Foreskin keratinocyte (primary cell): ENCODE measurements around a stretch of chr2.

DNA sequence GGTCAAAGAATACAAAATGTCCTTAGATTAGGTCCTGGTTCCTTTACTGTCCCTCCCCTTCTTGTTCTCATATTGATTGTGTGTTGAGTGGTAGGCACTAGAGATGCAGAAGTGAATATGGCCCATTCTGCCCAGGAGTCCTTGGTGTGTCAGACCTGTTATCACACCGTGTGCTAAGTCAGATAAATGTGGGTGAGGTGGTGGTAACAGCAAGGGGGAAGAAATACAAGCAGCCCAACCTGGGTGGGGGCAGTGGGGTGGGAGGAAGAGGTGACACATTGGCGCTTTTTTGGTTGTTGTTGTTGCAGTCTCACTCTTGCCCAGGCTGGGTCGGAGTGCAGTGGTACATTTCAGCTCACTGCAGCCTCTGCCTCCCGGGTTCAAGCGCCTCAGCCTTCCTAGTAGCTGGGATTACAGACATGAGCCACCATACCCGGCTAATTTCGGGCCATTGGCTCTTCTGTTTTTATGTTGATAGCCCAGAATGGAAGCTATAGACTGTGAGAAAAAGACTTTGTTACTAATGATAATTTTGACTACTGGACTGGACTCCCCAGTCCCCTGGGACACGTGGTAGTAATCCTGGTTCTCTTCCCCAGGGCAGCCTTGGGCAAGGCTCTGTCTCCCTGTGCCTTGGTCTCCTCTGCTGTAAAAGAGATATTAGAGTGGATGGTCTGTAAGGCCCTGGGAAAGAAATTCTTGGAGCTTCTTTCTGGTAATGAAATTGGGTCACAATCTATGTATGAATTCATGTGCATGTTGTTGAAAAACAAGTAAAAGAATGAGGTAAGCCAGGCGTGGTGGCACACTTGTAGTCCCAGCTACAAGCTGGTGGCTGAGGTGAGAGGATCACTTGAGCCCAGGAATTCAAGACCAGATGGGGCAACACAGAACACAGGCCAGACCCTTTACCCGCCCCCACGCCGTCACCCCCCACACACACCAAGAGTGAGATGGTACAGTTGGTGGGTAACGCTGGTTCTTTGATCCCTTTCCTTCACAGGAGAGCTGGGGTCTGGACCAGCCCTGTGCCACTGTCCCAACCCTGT is 13.1 kb downstream of the B3GNT2 start:
- RAMPAGE, total RNA = no peak

DNA sequence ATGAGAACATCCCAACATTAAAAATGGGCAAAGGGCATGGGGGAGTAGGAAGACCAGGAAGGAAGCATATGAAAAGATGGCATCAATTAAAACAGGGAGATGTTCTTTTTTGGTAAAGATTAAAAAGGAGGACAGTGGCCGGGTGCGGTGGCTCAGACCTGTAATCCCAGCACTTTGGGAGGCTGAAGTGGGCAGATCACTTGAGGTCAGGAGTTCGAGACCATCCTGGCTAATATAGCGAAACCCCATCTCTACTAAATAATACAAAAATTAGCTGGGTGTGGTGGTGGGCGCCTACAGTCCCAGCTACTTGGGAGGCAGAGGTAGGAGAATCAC is 14.4 kb downstream of the B3GNT2 start:
- RAMPAGE, total RNA = no peak

GRCh38 chr2:62213633-62214627 is 18.0 kb downstream of the B3GNT2 start:
- RAMPAGE, total RNA = no peak

- RAMPAGE, total RNA = no peak
These were observed 99.6 kb downstream of the TMEM17 start for GRCh38 chr2:62406358-62406800.

DNA sequence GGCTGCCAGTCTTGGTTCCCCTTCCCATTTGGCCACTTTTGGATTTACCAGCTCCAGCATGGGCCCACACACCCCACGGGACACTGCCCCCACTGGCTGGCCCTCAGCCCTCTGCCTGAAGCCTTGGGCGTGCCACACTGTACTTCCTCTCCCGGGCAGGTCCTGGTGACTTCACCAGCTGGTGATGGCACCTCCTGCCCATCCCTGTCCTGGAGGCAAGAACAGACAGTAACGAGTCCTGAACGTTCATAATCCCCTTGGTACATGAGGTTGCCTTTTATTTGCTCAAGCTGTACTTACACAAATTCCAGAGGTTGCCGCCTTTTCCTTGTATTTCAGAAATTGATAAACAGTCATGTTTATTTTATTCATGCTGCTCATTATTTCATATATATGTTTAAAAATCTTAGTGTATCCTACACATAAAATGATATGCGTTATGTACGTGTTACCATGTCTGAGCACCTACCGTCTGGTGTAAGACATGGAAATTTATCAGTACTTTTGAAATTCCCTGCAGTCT is 81.0 kb downstream of the TMEM17 start:
- RAMPAGE, total RNA = no peak

DNA sequence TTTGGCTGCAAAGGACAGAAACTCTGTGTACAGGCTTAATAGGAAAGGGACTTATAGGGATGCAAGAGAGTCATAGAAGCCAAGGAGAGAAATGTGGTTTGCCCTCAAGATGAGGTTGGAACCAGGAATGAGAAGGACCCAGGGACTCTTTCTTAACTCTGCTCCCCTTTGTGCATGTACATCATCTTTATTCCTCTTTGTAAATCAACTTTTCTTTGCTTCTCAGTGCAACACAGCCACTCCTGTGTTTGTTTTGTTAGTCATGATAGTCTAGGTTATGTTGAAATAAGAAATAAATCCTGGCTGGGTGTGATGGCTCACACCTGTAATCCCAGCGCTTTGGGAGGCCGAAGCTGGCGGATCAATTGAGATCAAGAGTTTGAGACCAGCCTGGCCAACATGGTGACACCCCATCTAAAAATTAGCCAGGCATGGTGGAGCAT is 72.8 kb upstream of the TMEM17 start:
- RAMPAGE, total RNA = no peak

DNA sequence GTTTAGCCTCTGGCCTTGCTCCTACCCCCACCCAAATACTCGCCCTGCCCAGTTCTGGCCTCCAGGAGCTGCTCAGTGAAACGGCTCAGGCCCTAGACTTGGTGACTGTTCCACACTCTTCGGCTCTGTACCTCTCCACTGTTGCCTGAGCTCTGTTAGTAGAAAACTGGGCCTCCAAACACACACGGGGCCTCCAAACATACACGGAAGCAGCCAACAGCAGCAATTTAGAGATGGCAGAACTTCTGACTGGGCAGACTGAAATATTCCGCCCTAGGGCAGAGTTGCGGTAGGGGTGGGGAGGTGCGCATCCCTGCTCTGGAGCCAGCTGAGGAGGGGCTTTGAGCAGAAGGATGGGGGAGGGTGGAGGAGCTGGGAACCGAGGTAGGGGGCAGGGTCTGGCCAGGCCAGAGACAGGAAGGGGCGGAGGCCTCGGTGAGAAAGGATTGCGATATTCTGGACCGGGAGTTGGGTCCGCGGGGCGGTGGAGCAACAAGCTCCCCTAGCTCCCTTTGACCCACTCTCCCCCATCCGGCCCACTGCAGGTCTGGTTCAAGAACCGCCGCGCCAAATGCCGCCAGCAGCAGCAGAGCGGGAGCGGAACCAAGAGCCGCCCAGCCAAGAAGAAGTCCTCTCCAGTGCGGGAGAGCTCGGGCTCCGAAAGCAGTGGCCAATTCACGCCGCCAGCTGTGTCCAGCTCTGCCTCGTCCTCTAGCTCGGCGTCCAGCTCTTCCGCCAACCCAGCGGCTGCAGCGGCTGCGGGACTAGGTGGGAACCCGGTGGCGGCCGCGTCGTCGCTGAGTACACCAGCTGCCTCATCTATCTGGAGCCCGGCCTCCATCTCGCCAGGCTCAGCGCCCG is 4.6 kb downstream of the OTX1 start:
- RAMPAGE, total RNA = no peak

DNA sequence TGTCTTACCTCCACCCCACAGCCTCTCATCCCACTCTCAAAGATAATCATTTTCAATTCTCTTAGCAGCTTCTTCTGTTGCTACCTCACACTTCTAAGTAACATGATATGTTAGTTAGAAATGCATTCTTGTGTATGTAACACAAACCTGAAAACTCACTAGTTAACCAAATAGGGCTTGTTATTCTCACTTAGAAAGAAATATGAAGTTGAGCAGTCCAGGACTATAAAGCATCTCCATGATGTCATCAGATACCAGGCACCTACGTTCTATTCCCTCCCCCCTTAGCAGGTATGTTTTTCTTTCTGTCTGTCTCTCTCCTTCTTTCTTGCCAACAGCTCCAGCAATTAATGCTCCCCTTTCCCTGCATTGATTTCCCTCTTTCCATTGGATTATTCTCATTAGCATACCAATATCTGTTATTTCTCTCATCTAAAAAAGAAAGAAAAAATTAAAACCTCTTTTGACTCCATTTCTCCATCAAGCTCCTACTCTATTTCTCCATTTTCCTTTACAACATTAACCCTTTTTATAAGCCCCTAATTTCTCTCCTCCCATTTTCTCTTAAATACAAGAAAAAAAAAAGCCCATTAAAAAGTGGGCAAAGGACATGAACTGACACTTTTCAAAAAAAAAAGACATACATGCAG is 119.7 kb downstream of the WDPCP start:
- RAMPAGE, total RNA = no peak

DNA sequence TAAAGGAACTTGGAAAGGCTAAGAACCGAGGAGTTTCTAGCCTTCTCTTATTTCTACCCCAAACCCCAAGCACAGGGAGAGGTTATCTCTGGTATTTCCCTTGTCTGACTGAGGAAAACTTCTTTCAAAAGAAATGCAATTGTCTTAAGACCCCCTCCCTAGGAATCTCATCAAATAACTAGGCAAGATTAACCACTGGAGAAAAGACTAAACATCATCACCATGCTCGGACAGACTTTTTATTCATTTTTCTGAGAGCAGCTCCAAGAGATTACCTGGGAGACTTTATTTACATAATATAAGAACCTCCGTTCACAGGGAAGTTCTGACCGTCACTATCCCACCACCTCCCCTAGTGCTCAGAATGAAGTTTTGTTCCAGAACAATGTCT is 25.0 kb downstream of the MDH1 start:
- RAMPAGE, total RNA = no peak

- RAMPAGE, total RNA = no peak
These were observed 107.2 kb upstream of the UGP2 start for GRCh38 chr2:63734359-63735009.

DNA sequence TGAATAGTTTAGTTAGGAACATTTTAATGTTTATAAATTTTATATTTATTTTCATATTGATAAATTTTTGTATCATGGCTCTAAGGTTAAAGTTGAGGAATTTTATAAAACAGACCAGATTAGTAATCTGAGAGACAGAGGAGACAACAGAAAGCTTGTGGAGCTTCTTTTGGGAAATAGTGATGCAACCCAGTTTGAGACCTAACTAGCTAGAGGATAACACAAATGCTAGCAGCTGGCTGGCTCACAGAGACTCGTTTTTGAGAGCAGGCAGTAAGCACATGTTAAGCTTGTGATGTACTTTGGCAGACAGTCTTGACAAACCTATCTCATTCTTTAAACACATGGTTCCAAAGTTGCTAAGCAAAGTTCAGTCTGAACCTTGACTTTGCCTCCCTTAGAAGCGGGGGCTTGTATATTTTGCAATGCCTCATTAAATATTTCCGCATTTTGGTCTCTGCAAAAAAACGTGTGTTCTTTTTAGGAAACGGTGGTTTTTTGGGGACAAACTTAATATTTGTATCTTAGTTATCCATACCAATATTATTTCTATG is 21.4 kb upstream of the UGP2 start:
- RAMPAGE, total RNA = no peak

DNA sequence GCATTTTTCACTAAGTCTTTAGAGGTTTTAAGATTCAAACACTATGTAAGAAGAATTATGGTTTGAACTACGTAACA is 1.1 kb downstream of the PELI1 start:
- RAMPAGE, total RNA = no peak

DNA sequence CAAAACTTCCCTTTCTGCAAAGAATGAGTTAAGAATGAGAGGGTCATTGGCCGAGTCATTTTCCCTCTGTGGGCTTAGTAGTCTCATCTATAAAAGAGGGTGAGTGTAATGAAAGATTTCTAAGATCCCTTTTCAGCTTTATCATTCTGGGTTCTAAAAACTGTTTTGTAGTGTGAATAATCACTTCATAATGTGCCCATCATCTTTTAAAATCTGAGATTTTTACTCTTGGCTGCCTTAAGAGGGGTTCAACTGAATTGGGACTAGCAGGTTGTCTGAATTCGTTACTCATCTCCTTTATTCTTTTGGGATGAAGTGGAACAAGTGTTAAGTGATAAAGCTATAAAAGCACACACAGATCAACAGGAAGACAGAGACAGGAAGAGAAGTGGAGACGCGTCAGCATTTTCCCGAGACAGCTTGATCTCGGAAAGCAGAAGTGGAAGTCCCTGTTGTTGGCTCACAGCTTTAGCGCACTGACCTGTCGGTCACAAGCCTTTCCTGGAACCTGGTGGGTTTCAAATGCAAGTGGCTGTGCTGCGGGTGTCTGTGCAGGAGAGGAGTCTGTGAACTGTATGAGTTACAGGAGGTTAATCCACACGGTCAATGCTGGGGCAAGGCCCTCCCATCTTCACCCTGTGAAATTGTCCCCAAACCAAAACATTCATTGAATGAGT is 116.5 kb upstream of the PELI1 start:
- RAMPAGE, total RNA = no peak

DNA sequence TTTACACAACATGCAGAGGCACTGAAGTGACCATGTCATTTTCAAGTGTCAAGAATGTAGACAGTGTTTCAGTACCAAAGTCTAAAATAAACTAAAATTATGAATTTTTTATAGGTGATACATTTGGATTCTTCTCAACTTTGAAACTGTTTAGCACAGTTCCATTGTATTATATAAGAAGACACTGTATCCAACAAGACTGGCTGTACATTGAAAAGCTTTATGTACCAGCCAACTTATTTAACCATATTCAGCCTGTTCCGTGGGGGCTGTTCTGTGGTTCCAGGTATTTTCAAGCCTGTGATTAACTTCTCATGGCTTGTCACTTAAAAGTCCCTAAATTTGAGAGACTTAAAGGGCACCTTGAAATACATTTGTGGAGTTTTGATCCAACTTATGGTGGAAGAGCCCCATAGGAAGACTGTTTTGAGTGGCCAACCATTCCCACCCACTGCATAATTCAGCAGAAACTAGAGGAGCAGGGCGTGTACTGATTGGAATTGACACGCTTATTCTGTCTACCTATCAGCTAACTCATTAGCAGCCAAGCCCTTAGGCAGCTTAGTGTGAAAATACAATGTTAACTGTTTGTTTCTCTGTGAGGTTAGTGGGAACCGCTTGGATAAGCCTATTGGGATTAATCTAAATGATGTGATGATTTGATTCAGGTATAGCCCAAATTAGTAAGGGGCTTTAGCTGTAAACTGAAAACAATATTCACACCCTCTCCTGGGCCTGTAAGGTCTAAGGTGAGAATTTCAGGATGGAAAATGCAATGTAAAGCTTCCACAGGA is 6.3 kb downstream of the LGALSL start:
- RAMPAGE, total RNA = no peak

DNA sequence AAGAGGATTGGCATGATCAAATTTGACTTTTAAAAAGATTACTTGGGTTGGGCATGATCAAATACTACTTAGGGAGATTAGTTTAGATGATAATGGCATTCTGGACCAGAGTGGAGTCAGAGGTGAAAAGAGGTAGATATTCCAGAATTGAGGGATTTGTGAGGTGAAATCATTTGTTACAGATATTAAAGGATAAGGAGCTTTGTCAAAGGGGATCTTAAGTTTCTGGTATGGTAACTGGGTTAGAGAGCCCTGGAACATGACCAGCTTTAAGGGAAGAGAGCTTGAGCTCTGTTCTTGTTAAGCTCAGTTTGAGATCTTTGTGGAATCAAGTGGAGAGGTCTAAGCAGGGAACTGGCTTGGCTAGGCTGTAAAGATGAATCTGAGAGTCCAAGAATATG is 8.2 kb downstream of the AFTPH start:
- RAMPAGE, total RNA = no peak

- RAMPAGE, total RNA = no peak
These were observed 26.4 kb downstream of the SERTAD2 start for GRCh38 chr2:64627294-64627786.

DNA sequence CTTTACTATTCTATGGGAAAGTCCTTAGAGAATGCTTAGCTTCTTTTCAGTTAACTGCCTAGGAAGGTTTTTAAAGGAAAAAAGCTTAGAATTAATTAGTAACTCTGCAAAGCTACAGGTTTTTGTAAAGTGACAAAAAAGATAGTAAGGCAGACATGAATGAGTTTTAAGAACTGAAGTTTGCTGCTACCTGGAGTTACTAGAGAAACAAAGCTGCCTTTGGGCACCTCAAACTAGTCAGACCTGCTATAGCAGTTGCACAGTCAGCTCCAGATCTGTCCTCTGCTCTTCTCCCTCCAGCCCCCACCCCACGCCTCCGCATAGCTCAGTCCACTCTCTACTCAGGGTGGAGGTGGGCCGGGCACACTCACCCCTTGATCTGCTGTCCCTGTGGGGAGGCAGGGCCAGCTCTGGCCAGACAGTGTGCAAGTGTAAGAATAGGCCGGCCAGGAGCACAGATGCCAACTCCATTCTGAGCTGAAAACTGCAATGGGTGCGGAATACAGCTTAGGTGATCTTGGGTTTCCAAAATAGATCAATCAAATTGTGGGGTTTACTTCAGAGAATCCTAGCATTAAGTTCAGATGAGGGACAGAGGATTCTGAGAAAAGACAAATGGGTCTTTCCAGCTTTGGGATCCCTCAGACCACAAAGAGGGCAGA is 4.1 kb downstream of the SERTAD2 start:
- RAMPAGE, total RNA = no peak

GRCh38 chr2:64651536-64651936 is 2.2 kb downstream of the SERTAD2 start:
- RAMPAGE, total RNA = no peak

DNA sequence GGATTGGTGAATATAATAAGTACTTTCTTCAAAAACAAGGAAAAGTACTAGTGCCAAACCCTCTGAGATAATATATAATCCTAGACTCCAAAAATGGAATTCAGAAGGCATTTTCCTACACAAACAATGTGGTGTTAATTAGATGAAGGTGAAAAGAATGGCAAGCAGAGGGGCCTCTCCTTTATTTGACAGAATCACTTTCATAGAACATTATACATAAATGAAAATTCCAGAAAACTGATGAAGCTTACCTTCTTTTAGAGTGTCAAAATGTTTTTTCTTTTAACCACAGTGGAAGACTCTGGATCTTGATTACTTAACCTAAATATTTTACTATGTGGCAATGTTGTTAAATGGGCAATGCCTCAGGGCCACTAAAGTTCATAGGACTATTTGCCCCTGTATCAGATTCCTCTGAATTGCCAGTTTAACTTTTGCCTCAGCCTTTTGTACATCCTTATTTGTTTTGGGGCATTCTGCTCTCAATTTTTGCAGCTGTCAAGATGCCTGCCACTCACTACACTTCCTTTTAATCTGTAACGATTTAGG is 31.6 kb upstream of the SERTAD2 start:
- RAMPAGE, total RNA = no peak

- RAMPAGE, total RNA = no peak
These were observed 108.3 kb upstream of the SLC1A4 start for GRCh38 chr2:64880816-64881399.